SK-N-MC (cell line): ENCODE measurements around the genes KDM2B, RHOF and PSMD9.

- RRBS, result no CpG with 5 or more reads among the region's 15 CpGs
Observed at GRCh38 chr12:120916461-120916821, 12.3 kb upstream of the SPPL3 start.

DNA sequence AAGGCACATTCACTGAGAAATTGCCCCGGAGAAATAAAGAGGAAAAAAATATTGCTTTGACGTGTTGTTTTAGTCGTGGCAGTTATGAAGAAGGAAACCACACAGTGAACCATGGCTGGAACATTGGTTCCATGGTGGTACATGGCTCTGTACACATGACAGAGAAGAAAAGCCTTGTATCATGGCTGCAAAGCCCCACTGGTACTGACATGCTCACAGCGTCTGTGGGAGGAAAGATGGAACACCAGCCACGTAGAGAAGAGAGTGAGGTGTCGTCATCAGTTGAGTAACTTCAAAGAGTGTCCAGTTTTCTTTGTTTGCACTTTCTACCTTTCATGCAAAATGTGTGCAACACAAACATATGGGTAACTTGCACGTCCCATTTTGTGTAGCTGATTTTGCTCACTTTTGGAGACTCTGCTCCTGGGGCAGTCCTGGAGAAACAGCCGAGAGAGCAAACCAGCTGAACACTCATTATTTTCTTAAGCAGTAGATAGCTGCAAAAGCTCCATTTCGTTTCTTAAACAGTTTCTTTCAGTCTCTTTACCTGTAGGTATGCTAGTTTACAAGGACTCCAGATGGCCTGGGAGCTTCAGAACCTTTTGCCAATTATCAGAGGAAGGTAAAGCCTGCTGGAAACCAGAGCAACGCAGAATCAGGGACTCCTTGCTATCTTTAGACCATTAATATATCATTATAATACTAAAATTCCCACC is 6.3 kb upstream of the P2RX7 start:
- RRBS, result 78% methylated on average over 1 of the region's 10 CpGs

DNA sequence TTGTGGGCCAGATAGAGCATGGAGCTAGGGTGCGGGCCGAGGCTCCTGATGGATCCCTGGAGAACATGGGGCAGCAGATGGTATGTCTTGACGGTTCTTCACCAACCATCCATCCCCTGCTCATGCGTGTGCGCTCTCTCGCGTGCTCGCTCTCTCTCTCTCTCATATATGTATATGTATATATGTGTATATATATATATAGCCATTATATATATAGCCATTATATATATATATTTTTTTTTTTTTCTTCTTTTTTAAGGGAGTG is 20.8 kb downstream of the P2RX4 start:
- RRBS, result no CpG with 5 or more reads among the region's 8 CpGs

DNA sequence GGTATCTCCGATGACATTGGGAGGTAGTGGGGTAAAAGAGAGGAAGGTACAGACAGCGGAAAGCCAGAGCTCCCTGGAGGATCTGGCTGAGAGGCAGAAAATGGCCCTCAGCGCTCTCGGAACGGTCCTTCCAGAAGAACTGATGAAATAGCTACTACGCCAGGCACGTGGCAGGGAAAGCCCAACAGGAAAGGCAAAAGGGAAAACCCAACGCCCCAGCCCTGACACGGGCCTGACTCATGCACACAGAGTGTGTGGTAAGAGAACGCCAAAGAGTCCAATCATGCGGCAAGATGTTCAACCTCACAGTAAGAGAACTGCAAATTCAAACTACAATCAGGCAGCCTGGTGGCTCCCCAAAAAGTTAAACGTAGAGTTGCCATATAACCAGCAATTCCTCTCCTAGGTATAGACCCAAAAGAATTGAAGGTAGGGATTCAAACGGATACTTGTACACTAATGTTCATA is 19.5 kb downstream of the CAMKK2 start:
- RRBS, result no CpG with 5 or more reads among the region's 13 CpGs

DNA sequence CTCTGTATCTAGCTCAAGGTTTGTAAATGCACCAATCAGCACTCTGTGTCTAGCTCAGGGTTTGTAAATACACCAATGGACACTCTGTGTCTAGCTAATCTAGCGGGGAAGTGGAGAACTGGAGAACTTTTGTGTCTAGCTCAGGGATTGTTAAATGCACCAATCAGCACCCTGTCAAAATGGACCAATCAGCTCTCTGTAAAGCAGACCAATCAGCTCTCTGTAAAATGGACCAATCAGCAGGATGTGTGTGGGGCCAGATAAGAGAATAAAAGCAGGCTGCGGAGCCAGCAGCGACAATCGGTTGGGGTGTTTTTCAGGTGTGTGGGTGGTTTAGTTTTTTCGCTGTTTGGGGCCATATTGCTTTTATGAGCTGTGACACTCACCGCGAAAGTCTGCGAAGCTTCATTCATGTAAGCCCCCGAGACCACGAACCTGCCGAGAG is 22.9 kb upstream of the ANAPC5 start:
- RRBS, result no CpG with 5 or more reads among the region's 11 CpGs

GRCh38 chr12:121466225-121466854 is 66.4 kb downstream of the RNF34 start:
- RRBS, result 1% methylated on average over 16 of the region's 74 CpGs

GRCh38 chr12:121490881-121491409 is 89.9 kb downstream of the KDM2B start:
- RRBS, result no CpG with 5 or more reads among the region's 9 CpGs

DNA sequence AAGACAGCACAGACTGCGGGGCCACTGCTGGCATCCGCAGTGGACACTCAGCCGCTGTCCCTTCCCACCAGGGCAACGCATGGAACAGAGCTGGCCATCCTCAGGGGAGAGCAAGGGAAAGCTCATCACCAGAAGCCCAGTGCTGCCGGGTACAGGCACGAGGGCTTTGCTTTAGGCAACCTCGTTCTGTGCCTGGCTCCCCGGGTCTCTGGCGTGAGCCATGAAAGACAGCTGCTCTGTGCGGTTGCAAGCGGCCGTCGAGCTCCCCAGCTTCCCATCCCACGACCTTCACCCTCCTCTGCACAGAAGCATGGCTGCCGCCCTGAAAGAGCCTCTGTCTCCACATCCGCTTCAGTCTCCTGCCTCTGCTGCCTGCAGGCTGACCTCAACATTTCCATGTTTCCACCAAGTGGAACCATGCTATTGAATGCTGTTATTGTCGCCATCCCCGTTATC is 57.2 kb downstream of the KDM2B start:
- RRBS, result 88% methylated on average over 4 of the region's 18 CpGs

DNA sequence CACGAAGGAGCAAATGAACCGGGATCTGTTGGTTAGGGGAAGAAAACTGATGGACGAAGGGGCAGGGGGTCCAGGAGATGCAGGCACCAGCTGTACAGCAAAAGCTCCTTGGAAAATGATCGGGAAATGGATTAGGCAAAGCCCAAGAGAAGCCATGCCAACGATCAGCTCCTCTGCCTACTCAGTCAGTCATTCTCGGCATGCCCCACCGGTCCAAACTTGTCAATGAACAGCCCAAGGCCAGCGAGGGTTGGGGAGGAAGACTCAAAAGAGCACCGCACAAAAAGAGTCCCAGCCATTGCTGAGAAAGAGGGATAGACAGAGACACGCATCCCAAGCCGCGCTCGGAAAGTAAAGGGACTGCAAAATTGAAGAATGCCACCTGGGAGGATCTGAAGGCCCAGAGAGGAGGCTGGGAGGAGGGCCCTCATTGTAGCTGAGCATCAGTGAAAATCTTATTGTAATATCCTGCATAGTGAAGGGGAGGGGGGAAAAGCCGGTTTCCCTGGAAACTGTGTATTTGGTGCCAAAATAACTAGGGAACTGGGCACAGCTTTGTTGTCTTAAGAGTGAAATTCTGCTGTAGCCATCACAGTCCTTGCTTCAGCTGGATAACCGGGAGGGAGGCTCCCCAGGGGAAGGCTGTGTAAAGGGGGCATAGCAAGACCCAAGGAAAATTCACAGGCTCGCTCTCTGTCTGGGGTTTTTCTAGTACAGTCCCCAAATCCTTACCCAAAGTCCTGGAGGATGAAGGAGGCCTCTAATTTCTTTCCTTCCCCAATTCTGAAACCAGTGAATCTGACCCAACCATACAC is 4.7 kb downstream of the KDM2B start:
- RRBS, result 100% methylated on average over 1 of the region's 16 CpGs

DNA sequence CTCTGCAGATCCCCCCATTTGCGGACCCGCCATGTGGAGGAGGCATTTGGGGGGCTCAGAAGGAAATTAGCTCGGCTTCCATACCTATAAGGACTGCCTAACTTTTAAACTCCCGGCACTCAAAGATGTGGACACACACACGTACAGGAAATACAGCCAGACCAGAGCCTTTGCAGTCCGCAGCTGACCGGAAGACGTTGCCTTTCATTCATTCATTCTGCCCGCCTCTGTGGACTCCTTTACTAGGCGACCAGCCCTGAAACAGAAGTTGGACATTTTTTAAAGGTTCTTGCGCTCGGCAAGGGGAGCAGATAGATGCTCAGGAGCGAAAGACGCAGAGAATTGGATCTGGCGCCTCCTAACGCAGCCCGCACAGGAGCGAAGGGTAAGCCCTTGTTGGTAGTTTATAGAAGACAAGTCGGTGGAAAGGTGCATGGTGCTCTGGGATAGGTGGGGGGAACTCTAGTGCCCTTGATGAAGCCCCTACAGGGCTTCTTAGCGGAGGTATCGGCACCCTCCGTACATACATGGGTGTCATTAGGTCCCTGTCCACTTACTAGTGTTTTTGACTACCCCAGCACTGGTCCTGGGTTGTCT is at the start of gene KDM2B:
Gene KDM2B (minus strand): TSS at position 145 of the 597 bp plus-strand sequence.
- RRBS, result 90% methylated on average over 4 of the region's 22 CpGs

DNA sequence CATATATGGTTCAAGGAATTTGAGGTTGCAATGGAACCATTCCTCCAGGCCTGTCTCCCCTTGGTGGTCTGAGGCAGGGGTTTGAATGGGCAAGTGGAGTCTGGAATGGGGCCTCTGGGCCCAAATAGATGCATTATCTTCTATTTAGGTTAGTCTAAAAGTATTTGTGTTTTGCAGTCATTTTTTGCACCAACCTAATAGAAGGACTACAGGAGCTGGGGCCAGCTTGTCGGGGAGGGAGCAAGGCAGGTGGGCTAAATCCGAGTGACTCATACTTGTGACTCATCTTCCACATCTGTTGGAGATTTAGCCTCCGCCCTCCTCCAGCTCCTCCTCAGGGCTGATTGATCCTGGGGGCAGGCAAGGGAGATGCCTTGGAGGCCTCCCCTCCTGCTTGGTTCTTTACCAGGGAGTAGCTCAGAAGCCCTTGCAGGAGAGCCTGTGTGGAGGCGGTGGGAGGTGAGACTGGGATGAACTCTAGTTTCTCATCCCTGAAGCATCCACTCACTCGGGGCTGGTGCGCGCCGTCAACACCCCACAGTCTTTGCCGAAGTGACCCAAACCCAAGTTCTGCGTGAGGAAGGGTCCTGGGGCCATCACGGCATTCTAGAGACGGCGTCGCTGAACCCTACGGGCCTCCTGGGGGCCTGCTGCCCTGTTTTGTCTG is 27.9 kb downstream of the RHOF start:
- RRBS, result no CpG with 5 or more reads among the region's 15 CpGs

GRCh38 chr12:121789716-121790887 is 3.4 kb downstream of the RHOF start:
- RRBS, result 48% methylated on average over 5 of the region's 31 CpGs

DNA sequence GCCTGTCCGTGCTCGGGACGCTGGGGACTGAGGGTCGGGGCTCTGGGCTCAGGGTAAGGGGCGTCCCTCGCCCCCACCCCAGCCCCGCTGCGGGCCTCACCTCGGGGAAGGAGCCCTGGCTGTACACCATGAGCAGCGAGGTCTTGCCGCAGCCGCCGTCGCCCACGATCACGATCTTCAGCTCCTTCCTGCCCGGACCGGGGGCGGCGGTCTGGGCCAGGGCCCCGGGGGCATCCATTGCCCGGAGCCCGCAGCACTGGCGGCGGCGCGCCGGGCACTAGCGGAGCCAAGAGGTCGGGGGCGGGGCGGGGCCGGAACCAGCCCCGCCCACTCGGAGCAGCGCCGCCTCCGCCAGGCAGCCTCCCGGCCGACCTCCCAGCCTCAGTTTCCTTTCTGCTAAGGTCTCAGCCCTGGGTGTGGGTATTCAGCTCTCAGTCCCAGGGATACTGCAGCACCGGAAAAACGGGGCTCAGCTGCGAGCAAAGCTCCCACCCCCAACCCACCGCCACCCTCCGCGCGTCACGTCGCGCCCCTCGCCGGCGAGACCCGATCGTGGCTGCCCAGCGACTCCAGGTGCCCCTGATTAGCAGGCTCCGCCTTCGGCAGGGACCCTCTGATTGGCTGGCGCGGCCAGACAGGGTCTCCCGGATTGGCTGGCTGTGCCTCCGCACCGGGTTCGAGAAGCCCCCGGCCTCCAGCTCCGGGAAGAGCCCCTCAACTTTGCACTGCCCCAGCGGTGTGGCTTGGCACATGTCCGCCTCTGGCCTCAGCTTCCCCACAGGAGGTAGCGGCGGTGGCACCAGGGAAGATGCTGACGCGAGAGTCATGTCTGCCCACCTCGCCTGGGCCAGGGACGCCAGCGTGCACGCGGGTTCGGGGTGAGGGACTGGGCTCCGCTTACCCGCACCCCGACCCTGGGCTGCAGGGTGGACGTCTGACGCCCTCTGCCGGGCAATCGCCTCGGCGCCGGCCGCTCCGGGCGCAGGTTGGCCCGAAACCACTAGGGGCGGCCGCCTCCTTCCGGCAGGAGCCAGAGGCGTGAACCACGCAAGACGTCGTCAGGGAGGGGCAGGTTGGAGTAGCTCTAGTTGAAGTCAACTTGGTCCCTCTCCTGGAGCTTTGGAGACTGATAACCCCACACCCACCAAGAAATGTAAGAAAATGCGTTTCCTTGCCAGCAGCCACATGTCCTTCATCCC is at the start of gene RHOF:
Gene RHOF (minus strand): TSS at position 293 of the 1,199 bp plus-strand sequence.
- RRBS, result 1% methylated on average over 37 of the region's 100 CpGs

- RRBS, result no CpG with 5 or more reads among the region's 13 CpGs
Observed at GRCh38 chr12:121800256-121800440, 3.7 kb upstream of the SETD1B start.

DNA sequence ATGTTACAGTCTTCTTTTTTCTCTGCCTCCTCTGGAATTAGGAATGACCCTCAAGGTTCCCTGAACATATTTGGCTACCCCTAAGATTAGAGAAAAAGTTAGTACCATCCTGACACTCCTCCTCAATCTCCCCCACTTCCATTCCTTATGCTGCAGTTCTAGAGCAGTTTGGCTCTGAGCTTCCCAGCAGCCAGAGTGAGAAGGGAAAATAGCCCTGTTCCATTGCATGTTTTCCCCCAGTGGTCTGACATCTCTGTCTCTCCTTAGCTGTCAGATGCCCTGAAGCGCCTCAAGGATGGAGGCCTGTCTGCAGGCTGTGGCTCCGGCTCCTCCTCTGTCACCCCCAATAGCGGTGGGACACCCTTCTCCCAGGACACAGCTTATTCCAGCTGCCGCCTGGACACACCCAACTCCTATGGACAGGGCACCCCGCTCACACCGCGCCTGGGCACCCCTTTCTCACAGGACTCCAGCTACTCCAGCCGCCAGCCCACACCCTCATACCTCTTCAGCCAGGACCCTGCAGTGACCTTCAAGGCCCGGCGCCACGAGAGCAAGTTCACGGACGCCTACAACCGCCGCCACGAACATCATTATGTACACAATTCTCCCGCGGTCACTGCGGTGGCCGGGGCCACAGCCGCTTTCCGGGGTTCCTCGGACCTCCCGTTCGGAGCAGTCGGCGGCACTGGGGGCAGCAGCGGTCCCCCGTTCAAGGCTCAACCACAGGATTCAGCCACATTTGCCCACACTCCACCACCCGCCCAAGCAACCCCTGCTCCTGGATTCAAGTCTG is 5.7 kb downstream of the SETD1B start:
- RRBS, result 94% methylated on average over 9 of the region's 30 CpGs

DNA sequence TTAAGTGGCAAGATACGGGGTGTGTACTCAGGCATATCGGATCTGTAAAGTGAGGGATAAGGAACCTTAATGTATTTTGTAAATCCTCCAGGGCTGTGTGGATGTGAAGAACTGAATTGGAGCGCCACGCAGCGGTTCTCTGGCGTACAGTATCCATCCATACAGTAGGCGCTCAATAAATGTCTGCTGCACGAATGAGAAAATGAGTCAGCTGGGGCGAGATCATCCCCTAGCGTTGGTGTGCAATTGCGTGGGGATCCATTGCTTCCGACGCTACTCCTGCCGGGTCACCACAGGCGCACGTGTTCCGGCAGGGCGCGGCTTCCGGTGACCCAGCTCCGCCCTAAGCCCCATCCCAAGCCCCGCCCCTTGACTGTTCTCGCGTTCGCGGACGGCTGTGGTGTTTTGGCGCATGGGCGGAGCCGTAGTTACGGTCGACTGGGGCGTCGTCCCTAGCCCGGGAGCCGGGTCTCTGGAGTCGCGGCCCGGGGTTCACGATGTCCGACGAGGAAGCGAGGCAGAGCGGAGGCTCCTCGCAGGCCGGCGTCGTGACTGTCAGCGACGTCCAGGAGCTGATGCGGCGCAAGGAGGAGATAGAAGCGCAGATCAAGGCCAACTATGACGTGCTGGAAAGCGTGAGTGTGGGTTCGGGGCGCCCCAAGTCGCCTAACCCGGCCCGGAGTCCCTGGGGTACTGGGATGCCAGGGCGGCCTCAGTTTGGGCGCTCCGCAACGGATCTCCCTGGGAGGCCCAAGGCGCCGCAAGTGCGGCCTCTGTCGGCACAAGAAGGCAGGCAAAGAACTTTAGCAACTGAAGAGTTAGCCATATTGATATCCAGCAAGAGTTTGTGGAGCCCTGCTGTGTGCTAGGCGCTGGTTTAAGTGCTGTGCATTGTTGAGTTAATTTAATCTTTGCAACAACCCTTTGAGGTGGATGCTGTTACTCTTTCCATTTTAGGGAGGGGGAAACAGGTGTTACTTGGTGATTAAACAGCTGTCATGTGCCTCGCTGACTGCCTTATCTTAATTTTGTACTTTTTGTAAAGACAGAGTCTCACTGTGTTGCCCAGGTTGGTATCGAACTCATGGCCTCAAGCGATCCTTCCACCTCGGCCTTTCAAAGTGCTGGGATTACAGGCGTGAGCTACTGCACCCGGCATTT is at the start of gene PSMD9:
Gene PSMD9 (plus strand): TSS at position 431 of the 1,161 bp plus-strand sequence.
- RRBS, result under 1% methylated on average over 8 of the region's 75 CpGs

DNA sequence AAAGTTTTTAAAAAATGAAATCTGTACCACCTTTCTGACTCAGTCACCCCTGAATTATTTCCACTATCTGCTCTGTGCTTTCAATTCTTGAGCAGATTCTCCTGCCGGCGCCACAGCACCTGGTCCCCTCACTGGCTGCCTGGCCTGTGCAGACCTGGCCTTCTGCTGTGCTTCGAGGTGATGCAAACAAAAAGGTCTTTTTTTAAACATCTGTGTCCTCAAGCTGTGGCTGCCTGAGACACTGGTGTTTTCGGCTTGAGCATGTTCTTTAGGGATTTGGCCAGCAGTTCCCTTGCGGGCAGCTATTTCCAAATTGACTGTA is 13.0 kb upstream of the BCL7A start:
- RRBS, result 100% methylated on average over 1 of the region's 5 CpGs

GRCh38 chr12:122064744-122065777 is 13.5 kb upstream of the MLXIP start:
- RRBS, result no CpG with 5 or more reads among the region's 20 CpGs

GRCh38 chr12:122094756-122095432 is 16.3 kb downstream of the MLXIP start:
- RRBS, result no CpG with 5 or more reads among the region's 7 CpGs

DNA sequence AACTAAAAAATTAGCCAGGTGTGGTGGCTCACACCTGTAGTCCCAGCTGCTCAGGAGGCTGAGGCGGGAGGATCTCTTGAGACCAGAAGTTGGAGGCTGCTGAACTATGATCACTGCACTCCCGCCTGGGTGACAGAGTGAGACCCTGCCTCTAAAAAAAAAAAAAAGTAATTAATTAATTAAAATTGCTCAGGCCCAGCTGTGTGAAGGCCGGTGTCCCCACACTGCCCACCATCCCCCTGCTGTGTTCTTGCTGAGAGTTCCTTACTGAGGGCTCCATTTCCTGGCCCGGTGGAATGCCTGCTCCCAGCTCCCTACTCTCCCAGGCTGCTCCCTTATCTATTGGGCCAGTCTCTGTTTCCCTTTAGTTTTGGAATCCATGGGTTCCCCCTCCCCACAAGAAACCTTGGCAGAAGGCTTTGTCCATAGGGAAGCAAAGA is 18.9 kb downstream of the MLXIP start:
- RRBS, result 83% methylated on average over 2 of the region's 4 CpGs